Monocyte (primary cell): ENCODE measurements around the gene CDCA7L.

GRCh38 chr7:21945153-21946500 lies at the start of gene CDCA7L:
TSS of gene CDCA7L (minus strand) at chr7:21945899.
- PRO-cap, 2 experiments: peak in 2 of 2 experiments; most common plus-strand start chr7:21945521 (in 1); most common minus-strand start chr7:21945530 (in 1)

GRCh38 chr7:22359206-22359898 lies 2.4 kb upstream of the RAPGEF5 start:
- PRO-cap, 2 experiments: no peak in any of the 2 experiments

GRCh38 chr7:22667430-22668296 lies 59.3 kb upstream of the IL6 start:
- PRO-cap, 2 experiments: no peak in any of the 2 experiments

GRCh38 chr7:23035547-23036498 lies 21.9 kb upstream of the HYCC1 start:
- PRO-cap, 2 experiments: no peak in any of the 2 experiments

DNA sequence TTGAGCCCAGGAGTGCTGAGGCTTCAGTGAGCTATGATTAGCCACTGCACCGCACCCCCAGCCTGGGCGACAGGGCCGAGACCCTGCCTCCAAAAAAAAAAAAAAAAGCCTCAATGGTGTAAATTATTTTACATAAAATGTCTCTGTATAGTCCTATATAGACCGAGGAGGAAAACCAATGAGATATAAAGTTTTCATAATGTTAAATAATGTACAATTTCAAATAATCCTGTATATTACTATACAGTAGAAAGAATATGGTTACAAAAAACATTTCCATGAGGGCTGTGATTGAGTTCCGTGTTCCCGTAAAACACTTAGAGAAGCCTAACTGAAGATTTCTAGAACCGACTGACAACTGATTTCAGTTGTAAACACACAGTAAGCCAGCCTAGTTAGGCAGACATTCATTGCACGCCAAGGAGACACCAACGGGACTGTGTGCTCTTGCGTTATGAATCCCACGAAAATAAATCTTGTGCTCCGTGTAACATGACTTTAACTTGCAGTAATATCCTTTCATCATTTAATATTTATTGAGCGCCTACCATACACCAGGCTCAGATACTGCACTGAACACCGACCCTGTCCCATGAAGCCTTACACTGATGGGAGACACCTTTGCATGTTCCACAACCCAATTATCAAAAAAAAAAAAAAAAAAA lies 580 bp upstream of the KLHL7 start:
- PRO-cap, 2 experiments: no peak in any of the 2 experiments

- PRO-cap, 2 experiments: no peak in any of the 2 experiments
These were observed 678 bp downstream of the KLHL7 start for GRCh38 chr7:23106000-23106925.

- PRO-cap, 2 experiments: no peak in any of the 2 experiments
These were observed 22.3 kb downstream of the KLHL7 start for GRCh38 chr7:23127829-23128301.

DNA sequence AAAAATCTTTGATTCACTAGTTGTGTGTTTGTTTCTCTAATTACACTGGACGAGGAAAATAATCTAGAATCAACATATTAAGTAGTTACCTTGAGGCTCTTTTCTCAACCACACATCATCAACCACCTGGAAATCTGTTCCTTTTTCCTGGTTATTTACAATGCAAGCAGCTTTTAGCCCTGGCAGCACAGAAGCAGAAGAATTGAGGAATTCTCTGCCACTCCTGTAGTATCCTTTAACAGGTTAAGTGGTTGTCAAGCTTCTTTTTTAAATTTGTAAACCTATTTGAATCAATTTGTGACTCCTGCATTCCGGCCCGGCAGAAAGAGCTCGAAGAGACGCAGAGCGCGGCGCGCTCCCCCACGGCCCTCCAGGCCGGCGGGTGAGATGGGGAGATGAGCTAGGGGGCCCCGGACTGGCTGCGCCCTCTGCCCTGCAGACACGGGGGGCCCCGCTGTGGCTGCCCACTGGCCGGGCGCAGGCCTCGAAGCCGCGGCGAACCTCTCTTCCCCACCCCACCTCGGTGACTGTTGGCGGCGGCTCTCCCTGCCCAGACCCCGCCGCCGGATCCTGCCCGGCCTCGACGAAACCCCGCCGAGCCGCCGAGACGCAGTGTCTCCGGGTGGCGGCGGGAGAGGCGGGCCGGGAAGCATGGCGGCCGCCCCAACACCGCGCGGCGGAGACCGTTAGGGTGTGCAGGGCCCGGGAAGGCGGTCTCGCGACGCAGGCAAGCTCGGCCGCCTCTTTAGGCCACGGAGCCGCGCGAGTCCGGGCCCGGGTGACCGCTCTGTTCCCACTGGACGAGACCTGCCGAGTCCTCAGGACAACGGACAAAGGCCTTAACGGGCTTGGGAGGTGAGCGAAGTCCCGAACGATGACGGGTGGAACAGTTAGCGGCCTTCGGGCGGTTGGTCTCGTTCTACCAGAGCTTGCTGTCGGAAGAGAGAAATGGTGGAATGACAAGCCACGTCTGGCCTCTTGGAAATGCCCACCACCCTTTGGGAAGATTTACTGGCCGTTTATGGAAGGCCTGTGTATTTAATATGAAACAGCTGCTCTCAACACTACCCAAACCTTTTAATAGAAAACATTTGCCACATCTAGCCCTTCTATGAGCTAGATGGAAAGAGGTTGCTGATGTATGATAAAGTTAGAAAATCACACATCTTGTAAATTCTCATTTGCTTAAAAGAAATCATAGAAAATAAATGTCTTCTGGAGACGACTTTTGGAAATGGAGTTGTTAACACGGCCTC lies 24.2 kb downstream of the NUP42 start:
- PRO-cap, 2 experiments: peak in 2 of 2 experiments; most common plus-strand start position 612 of the sequence (in 2); most common minus-strand start position 529 of the sequence (in 1)

DNA sequence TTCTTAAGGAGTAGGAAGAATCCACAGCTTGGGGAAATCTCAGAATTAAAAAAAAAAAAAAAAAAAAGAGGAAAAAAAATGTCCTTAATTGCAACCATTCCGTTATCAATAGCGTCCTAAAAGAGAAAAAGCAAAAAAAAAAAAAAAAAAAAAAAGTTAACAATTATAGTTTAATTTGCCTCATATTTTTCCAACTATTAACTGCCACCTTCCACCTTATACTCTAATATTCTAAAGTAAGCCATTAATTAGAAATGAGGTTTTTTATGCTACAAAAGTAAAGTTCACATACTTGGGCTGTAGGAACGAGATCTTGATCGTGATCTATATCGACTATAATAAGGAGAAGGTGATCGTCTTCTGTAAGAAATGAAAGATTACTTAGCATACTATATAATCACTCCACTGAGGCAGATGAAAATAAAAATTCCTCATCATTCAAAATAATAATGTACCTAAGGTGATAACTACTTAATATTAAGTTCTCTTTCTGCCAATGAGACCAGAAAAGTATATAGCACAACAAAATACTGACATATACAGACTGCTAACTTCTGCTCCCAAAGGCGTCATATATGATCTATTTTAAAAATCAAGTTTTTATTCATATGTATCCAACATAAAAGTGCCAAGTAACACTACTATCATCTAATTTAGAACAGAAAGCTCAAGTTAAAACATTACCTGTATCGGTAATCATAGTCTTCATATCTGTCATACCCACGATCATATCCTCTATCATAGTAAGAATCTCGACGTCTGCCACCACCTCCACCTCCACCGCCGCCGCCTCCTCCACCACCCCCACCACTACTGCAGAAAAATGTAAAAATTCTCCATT lies 26.1 kb downstream of the TRA2A start:
- PRO-cap, 2 experiments: peak in 1 of 2 experiments; most common minus-strand start position 222 of the sequence (in 1)

DNA sequence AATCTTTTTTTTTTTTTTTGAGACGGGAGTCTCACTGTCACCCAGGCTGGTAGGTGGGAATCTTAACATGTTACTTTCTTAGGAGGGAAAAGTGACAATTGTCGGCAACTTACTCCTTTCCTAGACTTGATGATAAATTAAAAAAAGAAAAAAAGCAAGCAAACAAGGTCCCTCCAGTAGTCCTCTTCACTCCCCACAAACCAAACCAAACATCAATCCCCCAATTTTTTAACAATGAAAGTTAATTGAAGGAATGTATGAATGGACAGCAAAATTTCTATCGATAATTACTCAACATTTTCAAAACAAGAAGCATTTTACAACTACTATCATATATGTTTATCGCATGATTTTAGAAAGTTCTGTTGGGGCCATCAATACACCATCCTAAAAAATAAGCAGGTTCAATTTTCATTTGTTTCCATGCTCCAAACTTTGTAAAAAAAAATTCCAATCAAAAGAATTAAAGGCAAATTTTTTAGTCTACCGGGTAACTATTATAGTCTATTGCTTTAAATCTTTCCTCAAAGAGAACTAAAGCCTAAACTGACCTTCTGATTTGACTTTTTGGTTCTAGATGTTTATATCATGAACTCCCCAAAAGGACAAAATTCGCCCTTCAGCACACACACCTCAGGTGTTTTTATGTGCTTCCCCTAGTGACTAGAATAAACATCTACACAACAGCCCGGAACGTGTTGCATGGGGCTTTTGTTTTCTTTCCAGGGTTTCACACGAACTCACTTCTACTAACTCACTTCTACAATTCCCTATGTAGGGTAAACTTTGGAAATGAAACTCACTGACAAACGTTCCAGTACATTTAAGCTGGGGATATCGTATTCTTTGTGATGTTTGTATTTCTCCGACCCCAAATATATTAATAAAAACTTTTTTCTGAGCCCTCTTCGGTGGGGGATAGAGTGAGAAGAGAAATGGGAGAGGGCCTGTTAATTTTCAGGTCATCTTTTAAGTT lies 1.6 kb downstream of the TRA2A start:
- PRO-cap, 2 experiments: no peak in any of the 2 experiments

- PRO-cap, 2 experiments: no peak in any of the 2 experiments
These were observed 7.8 kb upstream of the TRA2A start for GRCh38 chr7:23539560-23540071.

- PRO-cap, 2 experiments: no peak in any of the 2 experiments
These were observed 13.0 kb downstream of the STK31 start for GRCh38 chr7:23723041-23723393.

DNA sequence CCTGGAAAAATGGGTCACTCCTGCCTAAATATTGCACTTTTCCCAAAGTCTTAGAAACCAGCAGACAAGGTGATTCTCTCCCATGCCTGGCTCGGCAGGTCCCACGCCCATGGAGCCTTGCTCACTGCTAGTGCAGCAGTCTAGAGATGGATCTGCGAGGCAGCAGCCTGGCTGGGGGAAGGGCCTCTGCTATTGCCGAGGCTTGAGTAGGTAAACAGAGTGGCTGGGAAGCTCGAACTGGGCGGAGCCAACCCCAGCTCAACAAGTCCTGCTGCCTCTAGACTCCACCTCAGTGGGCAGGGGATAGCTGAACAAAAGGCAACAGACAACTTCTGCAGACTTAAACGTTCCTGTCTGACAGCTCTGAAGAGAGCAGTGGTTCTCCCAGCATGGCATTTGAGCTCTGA lies 134.8 kb downstream of the STK31 start:
- PRO-cap, 2 experiments: no peak in any of the 2 experiments

GRCh38 chr7:24480428-24480956 lies 92.8 kb upstream of the PALS2 start:
- PRO-cap, 2 experiments: no peak in any of the 2 experiments

- PRO-cap, 2 experiments: no peak in any of the 2 experiments
These were observed 50.4 kb downstream of the PALS2 start for GRCh38 chr7:24623537-24624262.

DNA sequence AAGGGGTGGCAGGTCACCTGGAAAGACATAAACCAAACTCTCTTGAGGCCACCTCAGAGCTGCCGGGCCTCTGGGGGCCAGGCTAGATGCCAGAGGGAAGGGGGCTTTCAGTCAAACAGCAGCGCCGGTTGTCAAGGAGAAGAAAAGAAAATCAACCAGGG lies 38.0 kb downstream of the GSDME start:
- PRO-cap, 2 experiments: no peak in any of the 2 experiments

DNA sequence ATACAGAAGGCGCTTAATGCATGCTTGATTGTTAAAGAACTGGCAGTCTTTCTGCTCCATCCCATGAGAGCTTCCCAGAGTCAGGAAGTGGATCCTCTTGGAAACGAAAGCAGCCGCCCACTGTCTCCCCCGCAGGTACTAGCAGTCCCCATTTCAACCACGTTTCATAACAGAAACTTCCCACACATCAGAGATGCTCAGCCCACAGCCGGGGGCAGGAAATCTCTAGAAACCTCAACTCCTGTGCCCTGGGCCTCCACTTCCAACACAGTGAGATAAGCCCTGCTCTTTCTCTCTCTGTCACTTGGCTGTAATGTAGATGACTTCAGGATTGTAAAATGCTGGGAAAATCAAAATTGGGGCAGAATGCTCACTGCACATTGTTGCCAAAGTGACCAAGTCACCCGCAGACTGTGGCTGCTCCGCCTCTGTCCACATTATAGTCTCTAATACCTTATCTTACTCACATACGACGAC lies 28.6 kb downstream of the GSDME start:
- PRO-cap, 2 experiments: no peak in any of the 2 experiments

- PRO-cap, 2 experiments: peak in 2 of 2 experiments; most common plus-strand start chr7:24787255 (in 1); most common minus-strand start chr7:24787012 (in 1)
These were observed 29.6 kb upstream of the GSDME start for GRCh38 chr7:24786722-24787469.

DNA sequence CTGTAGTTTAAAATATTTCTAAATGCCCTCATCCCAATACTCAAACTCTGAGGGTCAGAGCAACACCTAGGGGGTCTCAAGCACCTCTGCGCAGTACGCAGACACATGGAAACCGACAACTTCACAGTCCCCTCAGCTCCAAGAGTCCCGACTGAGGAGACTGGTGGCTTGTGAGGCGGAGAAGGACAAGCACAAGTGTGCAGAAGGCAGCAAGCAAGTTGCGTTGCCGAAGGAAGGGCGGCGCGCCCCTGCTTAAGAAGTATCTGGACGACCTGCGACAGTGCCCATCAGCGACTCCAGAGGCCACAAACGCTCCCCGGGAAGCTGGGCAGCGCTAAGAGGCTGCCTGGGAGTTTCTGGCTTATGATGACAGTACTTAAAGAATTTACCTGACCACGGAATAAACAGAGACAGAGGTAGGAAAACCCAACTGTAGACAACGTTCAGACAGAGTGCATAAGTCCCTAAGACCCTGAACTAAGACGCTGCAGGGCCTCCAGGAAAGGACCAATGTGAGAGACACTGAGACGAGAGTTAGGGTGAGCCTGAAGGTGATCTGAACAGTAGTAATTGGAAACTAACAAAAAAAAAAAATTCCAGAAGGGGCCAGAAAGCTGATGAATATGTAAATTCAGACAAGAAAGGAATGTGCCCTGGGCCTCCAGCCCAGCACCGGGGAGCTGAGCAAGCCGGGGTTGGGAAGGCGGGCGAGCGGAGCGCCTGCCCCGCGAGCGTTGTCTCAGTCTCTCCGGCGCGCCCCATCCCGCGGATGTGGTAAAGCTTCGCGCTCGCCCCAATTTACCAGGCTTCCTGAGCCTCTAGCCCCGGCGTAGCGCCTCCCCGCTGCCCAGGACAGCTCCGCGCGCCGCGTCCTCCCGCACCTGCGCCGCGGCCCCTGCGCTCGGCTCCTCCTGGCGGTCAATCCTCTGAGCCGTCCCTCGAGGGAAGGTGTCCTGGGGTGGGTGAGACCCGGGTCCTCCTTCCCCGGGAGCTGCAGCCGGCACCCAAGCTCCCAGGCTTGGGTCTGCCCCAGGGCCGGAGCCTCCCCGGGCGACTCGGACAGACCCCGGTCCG lies 933 bp downstream of the OSBPL3 start:
- PRO-cap, 2 experiments: peak in 2 of 2 experiments; most common plus-strand start position 827 of the sequence (in 1); most common minus-strand start position 773 of the sequence (in 2)

GRCh38 chr7:25119331-25119854 lies 5.7 kb downstream of the CYCS start:
- PRO-cap, 2 experiments: no peak in any of the 2 experiments